LUHMES (cell line): Measurements from ENCODE around the genes EDNRA and DCLK2.

GRCh38 chr4:147362767-147363581 lies 117.9 kb upstream of the EDNRA start:
- PRO-cap, result no peak

DNA sequence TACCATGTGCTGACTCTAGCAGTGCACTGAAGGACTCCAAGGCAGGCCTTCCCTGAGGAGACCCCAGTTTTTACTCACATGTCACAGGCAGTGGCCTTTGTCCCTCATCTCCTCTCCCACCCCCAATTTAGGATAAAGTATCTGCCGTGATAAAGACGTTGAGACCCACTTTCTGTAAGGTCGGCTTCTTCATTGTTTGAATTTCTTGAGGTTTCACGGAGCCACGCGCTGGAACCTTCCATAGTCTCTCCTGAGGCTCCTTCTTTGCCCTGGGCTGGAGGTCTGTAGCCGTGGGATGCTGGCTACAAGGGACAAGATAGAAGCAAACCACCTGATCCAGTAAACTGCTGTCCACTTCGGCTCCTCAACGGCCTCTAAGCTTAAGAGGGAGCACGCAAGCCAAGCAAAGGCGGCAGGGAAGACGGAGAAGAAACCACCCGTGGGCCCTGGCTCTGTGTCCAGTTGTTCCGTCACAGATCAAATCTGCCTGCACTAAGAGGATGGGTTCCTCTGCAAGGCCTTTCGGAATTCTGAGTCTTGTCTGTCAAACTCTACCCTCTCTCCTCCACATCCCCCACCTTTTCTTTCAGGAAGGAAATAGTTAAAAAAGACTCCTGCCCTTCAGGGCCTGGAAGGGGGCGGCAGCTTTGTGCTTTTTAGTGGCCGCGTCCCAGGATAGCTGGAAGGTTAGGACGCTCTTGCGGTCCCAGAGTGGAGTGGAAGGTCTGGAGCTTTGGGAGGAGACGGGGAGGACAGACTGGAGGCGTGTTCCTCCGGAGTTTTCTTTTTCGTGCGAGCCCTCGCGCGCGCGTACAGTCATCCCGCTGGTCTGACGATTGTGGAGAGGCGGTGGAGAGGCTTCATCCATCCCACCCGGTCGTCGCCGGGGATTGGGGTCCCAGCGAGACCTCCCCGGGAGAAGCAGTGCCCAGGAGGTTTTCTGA lies at the start of gene EDNRA:
TSS of gene EDNRA (plus strand) at position 815 of the 944 bp plus-strand sequence.
- PRO-cap, result no peak

- PRO-cap, result no peak
Measured at GRCh38 chr4:147744146-147744824, 12.4 kb downstream of the ARHGAP10 start.

DNA sequence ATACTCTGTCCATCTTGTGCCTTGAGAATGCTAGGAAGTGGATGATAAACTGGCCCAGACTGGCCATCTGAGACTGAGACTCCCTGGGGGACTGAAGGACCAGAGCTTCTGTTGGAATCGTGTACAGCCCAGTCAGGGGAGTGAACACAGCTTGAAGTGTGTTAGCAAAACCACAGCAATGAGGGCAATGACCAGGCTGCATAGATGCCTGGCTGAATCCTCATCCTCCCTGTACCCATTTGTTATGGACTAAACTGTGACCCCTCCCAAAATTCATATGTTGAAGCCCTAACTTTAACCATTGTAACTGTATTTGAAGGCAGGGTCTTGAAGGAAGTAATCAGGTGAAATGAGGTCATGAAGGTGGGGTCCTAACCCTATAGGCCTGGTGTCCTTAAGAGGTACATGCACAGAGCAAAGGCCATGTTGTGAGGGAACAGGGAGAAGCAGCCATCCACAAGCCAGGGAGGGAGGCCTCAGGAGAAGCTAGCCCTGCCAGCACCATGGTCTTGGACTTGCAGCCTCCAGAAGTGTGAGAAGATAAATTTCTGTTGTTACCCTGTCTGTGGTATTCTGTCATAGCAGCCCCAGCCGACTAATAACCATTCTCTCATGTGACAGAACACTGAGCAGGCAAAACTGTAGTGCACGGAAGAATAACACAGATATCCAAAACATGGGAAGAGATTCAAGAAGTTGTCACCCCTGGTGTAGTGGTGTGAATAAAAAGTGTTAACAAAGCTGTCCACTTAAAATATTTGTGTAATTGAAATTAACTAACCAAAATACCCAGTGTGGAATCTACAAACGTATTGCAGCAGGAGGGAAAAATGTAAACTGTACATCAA lies 264.8 kb downstream of the ARHGAP10 start:
- PRO-cap, result no peak

DNA sequence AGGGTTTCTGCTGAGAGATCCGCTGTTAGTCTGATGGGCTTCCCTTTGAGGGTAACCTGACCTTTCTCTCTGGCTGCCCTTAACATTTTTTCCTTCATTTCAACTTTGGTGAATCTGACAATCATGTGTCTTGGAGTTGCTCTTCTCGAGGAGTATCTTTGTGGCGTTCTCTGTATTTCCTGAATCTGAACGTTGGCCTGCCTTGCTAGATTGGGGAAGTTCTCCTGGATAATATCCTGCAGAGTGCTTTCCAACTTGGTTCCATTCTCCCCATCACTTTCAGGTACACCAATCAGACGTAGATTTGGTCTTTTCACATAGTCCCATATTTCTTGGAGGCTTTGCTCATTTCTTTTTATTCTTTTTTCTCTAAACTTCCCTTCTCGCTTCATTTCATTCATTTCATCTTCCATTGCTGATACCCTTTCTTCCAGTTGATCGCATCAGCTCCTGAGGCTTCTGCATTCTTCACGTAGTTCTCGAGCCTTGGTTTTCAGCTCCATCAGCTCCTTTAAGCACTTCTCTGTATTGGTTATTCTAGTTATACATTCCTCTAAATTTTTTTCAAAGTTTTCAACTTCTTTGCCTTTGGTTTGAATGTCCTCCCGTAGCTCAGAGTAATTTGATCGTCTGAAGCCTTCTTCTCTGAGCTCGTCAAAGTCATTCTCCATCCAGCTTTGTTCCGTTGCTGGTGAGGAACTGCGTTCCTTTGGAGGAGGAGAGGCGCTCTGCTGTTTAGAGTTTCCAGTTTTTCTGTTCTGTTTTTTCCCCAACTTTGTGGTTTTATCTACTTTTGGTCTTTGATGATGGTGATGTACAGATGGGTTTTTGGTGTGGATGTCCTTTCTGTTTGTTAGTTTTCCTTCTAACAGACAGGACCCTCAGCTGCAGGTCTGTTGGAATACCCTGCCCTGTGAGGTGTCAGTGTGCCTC lies 119.7 kb downstream of the NR3C2 start:
- PRO-cap, result no peak

- PRO-cap, result no peak
Measured at GRCh38 chr4:148782191-148782650, 340.0 kb upstream of the NR3C2 start.

DNA sequence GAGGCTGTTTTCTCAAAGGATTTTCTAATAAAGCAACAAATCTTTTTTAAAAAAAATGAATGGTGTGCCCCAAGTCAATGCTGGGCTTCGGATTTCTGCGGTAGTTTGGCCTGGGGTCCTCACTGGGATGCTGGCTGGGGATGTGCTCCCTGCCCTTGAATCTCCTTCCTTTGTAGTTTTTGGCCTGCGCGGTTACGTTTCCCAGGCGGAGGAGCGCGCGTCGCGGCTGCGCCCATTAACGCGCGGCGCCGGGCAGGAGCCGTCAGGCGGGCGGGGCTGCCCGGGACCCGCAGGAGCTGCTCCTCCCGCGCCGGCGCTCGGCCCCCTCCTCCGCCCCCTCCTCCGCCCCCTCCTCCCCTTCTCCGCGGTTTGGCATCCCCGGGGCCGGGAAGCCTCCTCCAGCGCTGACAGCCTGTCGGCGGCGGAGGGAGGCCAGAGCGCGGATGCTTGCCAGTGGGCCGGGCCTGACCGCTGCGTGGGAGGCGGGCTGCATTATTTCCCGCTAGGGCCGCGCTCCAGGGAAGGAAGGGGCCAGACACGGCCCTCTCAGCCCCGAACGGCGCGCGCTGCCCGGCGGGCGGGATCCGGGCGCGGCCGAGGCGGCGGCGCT lies at the start of gene DCLK2:
TSS of gene DCLK2 (plus strand) at position 534 of the 610 bp plus-strand sequence.
- PRO-cap, result bidirectional peak, plus-strand start at position 400 of the sequence, minus-strand start at position 158 of the sequence

GRCh38 chr4:150256646-150257536 lies 178.6 kb downstream of the DCLK2 start:
- PRO-cap, result no peak

- PRO-cap, result no peak
Measured at GRCh38 chr4:150337847-150338700, 243.9 kb upstream of the MAB21L2 start.

- PRO-cap, result no peak
Measured at GRCh38 chr4:150343673-150344312, 238.2 kb upstream of the MAB21L2 start.

DNA sequence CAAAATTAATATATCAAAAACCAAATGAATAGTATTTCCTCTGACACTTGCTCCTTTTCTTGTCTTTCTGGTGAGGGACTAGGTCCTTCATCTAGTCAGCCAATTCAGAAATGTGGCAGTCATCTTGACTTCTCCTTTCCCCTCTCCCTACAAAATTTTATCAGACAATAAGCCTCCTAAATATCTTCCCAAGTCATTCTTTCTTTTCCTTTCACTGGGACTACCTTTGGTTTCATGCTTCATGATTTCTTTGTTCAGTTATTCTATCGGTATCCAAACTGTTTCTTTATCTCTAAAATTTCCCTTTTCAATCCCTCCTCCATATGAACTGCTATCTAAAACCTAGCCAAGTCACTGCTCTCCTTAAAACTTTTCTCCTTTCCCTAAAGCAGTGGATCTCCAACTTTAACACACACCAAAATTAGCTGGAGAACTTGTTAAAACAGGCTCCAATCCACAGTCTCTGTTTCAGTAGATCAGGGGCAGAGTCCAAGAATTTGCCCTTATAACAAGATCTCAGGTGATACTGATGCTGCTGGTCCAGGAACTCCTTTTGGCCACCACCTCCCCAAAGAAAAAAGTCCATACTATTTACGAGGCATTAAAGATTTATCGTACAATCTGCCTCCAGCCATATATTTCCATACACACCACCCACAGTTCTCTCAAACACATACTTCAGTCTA lies 219.7 kb upstream of the MAB21L2 start:
- PRO-cap, result no peak

GRCh38 chr4:150390369-150390782 lies 191.6 kb upstream of the MAB21L2 start:
- PRO-cap, result no peak

GRCh38 chr4:150874126-150874867 lies 140.8 kb downstream of the LRBA start:
- PRO-cap, result no peak

DNA sequence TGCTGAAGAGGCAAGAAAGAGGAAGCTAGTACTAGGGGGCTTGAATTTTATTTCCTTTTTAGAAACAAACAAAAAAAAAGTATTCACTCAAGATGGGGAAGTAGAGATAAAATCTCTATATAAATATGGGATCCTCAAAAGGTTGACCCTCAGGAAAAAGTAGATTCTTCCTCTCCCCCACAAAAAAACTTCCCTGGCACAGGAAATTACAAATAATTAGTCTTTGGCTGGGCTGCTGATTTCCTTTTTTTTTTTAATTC lies 16.0 kb downstream of the LRBA start:
- PRO-cap, result no peak

DNA sequence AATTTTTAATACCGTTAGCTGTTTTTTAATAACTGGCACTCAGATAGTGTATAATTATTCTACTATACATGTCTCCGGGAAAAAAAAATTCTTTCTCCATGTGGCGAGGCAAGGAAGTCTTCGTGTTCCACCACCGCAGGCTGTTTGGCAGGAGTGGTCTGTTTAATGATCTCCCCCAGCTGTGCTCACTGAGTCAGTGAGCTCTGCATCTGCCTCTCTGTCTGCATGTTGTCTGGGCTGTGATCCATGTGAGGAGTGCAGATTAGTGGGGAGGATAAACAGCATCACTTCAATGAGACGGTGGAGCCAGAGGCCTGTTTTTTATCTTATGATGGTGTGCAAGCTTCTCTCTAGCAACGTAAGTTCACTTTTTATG lies 69.8 kb downstream of the RPS3A start:
- PRO-cap, result no peak

GRCh38 chr4:151294914-151295200 lies 17.9 kb downstream of the PRSS48 start:
- PRO-cap, result no peak

- PRO-cap, result no peak
Measured at GRCh38 chr4:151540507-151541211, 131.7 kb downstream of the FHIP1A start.

GRCh38 chr4:151664919-151666017 lies 95.5 kb downstream of the GATB start:
- PRO-cap, result no peak

DNA sequence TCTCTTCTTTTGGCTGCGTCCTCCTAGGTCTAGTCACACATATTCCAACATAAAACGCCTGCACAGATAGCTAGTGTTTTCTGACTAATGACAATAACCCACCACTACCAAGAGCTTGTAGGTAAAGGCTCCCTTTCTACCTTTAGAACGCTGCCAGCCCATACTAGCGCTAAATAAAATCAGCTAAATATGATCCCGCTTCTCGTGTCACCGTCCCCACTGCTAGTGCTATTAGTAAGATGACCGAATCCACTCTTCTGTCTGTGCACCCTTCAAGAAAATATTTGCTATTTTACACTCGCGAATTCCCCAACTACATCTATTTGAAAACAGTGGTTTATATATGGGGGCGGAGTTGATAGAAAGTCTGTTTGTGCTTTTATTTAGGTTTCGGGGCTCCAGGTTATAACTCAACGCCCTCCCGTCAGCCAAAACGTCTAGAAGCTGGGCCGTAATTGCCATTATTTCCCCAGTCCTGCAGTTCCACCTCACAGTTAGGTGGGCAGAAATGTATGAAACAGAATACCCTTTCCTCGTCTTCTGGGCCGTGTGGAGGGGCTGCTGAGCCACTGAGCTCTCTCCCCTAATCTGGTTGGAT lies 427 bp downstream of the GATB start:
- PRO-cap, result no peak

GRCh38 chr4:152071832-152072589 lies 311.2 kb upstream of the GATB start:
- PRO-cap, result no peak